Gallbladder (tissue), 1 donor: Measurements from ENCODE around the genes DHH and DNAJC22.

DNA sequence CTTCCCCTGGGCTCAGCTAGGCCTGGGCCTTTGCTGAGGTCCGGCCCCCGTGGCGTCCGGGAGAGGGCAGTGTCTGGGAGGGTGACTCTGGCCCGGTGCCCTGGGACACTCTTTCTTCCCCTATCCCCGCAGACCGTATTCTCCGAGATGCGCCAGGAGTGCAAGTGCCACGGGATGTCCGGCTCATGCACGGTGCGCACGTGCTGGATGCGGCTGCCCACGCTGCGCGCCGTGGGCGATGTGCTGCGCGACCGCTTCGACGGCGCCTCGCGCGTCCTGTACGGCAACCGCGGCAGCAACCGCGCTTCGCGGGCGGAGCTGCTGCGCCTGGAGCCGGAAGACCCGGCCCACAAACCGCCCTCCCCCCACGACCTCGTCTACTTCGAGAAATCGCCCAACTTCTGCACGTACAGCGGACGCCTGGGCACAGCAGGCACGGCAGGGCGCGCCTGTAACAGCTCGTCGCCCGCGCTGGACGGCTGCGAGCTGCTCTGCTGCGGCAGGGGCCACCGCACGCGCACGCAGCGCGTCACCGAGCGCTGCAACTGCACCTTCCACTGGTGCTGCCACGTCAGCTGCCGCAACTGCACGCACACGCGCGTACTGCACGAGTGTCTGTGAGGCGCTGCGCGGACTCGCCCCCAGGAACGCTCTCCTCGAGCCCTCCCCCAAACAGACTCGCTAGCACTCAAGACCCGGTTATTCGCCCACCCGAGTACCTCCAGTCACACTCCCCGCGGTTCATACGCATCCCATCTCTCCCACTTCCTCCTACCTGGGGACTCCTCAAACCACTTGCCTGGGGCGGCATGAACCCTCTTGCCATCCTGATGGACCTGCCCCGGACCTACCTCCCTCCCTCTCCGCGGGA, 3.1 kb downstream of the WNT1 start:
- PRO-cap: no peak

- PRO-cap: no peak
These were observed 521 bp upstream of the PRKAG1 start for GRCh38 chr12:49019099-49019494.

- PRO-cap: no peak
These were observed 14.4 kb downstream of the KMT2D start for GRCh38 chr12:49045977-49046732.

DNA sequence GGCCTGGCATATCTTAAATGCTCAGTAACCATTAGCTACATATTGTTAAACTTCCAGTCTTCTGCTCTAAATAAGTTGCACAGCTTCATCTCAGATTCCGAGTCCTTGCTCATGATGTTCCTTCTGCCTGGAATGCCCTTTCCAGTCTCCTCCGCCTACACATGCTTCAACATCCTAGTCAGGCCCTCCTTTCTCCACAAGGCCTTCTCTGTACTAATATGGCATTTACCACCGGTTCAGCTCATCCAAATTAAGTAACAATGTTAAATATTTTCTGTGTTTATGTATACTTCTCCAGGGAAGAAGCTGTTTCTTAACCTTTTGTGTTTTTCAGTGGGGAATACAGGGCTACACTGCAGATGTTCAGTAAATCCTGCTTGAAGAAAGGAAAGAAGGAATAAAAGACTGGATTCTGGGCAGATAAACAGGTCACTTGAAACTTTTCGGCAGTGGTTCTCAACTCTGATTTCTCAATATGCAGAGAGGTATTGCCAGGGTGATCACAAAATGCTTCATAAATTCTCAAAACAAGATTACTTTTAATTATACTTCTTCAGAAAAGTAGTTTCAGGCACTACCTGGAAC, 8.4 kb downstream of the DHH start:
- PRO-cap: no peak

DNA sequence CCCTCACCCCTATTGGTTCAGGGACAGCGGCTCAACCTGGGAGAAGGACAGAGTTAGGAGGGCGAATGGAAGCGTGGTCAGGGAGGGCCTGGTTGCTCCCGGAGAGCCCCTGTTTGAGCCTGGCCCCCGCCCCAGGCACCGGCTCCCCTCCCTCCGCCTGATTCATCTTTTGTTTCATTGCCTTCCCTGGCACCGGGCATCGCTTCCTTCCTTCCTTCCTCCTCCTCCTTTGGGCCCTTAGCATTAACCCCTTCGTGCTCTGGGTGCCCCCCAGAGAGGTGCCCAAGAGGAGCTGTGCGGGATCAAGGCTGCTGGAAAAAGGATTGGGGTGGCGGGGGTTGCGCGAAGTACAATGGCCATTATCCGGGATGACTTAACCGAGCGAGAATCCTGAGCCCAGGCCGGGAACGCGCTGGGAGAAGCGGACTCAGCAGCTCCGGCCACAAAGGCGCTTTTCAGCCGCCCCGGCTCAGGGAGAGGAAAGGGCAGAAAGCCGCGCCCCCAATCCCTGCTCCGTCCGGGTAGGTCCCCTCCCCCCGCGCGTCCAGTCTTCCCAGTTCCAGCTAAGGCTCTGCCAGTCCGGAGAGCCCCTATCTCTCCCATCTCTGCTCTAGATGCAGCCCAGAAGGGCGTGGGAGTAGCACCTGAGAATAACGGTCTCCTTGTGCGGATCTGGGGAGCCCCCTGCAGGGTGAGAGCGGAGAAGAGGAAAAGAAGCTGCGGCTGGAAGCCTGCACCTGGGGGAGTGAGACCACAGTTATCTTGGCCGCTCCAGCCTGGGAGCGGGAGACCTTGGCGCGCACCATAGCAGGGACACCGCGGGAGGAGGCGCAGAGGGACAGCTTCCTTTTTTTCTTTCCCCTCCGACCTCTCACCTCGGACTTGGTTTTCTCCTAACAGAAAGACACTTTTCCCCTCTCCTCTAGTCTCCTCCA, 2.7 kb downstream of the DHH start:
- PRO-cap: unidirectional peak, minus-strand start at position 325 of the sequence

- PRO-cap: no peak
These were observed 918 bp downstream of the DHH start for GRCh38 chr12:49093677-49094088.

DNA sequence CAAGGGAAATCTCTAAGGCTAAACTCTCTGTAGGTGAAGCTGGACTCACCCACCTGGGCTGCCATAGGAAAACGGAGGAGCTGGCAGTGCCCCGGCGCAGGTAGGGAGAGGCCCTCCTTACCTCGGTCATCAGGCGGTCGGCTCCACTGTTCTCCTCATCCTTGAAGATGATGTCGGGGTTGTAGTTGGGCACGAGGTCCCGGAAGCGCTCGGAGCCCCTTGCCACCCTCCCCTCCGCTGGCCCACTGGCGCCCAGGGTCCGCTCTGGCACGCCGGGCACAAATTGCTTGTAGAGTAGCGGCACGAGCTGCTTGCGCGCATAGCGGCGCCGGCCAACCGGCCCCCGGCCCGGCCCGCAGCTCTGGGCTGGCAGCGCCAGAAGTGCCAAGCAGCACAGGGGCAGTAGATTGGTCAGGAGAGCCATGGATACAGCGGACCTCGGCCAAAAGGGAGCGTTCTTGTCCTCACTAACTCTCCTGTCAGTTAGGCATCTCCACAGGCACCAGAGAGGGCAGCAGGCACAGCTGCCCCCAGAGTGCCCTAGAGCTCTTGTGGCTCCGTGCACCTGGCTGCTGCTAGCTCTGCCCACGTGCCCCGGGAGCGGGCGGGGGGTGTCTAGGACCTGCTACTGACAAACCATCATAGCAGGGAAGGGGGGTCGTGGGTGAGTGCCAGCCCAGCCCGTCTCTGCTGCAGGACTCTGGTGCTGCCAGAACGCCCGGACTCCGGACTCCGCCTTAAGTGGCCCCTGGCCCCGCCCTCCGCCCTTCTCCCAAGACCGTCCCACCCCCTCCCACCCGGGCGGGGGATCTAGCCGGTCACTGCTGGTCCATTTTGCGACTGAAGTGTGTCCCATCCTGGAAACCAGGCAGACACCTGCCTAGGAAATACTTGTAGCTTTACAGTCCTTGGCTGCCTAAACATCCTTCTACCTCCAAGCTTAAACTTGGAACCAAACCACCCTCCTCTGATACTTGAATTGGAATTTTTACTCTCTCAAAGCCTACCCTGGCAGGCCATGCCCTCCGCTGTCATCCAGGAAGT, at the start of gene DHH:
TSS of gene DHH (minus strand) at position 713 of the 1,044 bp plus-strand sequence.
- PRO-cap: no peak

GRCh38 chr12:49095416-49096333, 1.1 kb upstream of the DHH start:
- PRO-cap: no peak

GRCh38 chr12:49105434-49105940, 5.2 kb downstream of the LMBR1L start:
- PRO-cap: no peak

DNA sequence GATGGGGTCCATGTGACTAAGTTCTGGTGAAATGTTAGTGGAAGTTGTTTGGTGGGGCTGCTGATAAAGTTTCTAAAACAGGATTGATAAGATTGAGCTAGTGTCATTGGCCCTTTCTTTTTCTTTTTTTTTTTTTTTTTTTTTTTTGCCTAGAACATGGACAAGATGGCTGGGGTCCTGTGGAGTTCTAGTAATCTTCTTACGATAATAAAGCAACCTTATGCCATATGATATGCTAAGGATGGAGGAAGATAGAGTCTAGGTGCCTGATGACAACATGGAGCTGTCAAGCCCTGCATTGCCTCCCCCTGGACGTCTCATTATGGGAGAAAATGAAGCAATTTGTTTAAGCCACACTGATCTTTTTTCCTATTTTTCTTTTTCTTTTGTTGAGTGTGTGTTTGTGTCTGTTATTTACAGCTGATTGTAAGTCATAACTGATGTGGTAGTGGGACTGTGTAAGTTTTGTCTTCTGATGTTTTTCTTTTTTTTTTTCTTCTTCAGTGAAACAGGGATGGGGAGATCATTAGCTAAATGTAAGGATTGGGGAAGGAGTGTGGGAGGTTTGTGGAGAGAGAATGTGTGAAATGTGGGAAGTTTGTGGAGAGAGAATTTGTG, 16.4 kb upstream of the TUBA1B start:
- PRO-cap: no peak

DNA sequence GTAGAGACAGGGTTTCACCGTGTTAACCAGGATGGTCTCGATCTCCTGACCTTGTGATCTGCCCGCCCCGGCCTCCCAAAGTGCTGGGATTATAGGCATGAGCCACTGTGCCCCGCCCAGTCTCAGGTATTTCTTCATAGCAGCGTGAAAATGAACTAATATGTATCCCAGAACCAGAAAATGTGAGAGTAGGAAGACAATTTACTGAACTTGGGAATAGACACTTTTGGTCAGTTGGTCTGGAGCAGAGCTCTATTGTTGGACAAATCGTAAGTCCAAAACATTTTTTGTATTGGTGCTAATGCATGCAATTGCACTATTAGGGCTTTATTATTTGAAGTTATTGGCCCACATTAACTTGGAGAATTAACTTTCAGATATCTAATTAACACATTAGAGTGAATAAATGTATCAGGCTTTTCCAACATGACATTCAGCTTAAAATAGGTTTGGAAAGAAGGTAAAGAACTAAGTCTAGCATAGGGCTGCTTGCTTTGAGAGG, 5.3 kb downstream of the TUBA1A start:
- PRO-cap: no peak

DNA sequence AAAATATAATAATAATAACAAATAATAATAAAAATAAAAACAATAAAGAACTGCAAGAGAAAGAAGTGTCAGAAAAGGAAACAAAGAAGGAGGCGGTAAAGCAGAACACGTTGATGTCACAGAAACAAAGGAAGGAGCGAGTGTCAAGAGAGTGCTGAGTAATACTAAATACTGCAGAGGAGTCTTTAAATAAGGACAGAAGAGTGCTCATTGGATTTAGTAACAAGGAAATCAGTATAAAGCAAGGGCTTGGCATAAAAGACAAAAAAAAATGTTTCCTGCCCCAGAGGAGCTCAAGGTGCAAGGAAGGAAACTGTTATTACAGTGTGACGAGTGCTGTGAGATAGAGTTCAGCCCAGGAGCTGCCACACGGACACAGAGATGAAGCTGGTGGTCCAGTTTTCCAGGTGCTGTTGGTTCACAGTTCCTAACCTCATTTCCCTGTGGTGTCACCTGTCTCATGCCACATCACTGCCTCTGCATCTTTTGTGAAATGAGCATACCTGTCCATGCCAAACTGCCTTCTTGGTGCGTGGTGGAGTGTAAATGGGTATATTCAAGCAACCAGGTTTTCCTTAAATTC, 8.4 kb upstream of the TUBA1A start:
- PRO-cap: no peak

- PRO-cap: no peak
These were observed at the start of gene DNAJC22 for GRCh38 chr12:49346552-49347092. Gene DNAJC22 (plus strand): TSS chr12:49346888.

DNA sequence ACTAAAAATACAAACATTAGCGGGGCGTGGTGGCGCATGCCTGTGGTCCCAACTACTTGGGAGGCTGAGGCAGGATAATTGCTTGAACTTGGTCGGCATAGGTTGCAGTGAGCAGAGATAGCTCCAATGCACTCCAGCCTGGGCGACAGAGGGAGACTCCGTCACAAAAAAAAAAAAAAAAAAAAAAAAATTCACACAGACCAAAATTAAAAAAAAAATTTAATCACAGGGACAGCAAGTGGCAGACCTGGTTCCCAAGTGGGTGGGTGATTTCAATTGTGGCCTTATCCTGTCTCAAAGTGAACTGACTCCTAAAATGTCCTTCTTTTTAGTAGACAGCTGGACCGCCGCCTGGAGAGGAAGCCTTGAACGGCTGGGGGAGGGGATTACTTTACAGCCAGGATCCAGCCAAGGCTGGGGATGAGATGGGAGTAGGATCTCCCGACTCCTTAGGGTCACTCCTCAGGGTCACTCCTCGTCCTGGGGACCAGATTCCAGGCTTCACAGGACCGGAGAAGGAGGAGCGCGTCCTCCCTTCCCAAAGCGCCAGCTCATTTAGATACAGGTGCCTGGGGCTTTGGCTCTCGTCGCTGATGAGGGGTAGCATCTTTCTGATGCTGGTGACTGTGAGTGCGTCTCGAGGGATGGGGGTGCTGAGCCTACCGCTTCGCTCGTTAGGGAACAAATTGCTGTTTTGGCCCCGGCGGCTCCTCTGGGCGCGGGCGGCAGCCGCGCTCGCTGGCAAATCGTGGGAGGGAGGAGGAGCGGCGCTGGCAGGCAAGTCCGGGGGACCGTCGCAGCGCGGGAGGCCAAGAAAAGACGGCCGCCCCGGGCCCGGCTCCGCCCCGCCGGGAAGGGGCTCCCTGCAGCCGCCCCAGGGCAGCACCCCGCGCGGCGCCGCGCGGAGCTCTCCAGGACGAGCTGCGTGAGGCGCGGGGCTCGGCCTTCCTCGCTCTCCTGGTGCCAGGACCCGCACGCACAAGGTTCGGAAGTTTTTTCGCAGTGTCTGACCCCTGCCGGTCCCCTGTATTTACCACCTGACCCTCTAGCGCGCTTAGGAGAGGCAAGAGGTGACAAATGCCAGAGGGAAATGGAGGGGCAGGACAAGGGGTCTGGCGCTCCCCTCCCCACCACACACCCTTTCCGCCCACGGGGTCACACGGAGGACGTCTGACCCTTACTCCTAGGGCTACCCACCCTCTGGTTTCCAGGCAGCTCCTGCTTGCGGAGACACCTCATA, 1.2 kb upstream of the KCNH3 start:
- PRO-cap: no peak

DNA sequence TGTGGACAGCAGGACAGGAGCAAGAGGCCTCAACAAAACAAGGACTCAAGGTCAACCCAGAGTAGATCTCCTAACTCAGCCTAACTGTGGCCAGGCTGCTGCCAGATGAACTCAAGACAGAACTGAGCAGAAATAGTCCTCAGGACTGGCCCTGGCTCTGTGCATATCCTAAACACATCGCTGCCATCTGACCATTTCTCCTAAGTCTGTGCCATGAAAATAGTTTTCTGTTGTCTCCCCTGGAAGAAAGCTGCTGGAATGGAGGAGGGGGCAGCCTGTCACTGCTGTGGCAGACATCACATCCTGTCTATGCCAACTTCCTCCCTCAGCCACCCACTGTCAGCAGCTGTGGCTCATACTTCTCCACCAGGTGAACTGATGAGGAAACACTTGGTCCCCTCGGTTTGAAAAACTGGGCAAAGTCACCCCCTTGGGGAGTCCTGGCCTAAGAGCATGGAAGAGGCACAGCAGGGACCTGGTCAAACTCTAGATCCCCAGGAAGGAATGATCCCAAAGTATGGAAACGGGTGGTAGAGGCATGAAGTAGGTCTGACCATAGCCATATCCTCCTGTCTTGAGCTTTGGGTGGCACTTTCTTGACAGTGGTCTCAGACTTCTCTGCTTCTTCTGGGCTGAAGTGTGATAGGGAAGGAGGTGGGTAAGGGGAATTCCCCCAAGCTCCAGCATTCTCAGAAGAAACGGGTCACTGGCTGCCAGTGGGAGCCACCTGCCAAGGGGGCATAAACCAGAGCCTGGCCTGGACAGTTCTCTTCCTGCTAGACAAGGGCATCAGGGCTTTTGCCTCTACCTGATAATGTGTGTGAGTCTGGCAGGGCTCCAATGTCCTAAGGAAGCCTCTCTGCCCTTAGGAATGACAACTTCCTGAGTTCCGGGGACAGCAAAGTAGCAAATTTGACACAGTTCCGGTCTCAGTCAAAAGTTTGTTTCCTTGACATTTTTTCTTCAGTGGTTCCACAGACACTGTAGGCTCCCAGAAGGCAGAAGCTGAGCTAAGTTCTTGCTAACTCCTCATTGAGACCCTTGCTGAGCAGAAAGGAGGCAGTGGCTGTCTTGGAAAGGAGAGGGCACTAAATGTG, 36.1 kb downstream of the FMNL3 start:
- PRO-cap: no peak

DNA sequence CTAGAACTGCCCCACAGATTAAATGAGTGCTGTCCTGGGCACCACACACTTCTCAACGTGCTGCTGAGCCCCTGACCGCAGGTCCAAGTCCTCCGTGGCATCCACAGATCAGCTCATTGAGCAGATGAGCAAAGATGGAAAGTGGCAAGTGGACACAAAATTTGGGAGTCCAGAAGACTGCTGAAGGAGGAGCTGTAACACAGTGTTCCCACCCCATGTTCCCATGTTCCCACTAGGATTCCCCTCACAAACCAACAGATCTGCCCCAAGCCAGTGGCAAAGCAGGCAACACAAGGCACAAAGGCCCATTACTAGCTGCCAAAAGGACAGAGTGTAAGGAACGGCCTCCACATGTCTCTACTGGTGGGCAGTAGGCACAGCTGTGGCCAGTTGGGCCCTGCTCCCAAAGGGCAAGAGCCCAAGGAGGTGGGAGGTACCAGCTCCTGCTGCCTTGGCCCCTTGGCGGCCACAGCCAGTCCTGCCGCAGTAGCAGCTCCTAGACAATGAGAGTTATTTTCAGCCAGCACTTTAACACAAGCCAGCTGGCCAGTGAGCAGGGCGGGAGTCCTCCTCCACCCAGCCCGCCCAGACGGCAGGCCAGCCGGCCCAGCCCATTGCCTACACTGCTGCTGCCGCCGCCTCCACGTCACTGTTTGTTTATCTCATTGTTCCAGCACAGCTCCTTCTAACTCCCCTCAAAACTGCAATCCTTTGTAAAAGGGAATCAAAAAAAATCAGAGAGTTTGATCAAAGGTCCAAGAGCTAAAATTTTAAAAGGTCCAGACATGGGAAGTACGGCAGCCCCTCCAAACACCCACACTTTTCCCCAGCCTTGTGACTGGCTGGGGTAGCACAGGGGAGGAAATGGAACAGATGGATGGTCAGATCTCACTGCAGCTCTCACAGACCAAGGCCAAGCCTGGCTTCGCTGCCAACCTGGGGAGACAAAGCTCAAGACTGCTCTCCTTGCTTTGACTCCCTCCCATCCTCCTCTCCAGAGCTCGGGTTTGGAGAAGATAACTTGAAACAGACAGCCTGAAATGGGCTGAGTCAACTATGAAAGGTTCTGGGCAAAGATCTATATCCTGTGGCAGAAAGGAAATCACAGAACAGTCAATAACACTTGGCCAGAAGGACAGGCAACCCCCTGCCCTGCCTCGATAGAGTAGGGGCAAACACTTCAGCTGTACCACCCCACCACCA, 33.6 kb downstream of the FMNL3 start:
- PRO-cap: bidirectional peak, plus-strand start at position 737 of the sequence, minus-strand start at position 505 of the sequence

DNA sequence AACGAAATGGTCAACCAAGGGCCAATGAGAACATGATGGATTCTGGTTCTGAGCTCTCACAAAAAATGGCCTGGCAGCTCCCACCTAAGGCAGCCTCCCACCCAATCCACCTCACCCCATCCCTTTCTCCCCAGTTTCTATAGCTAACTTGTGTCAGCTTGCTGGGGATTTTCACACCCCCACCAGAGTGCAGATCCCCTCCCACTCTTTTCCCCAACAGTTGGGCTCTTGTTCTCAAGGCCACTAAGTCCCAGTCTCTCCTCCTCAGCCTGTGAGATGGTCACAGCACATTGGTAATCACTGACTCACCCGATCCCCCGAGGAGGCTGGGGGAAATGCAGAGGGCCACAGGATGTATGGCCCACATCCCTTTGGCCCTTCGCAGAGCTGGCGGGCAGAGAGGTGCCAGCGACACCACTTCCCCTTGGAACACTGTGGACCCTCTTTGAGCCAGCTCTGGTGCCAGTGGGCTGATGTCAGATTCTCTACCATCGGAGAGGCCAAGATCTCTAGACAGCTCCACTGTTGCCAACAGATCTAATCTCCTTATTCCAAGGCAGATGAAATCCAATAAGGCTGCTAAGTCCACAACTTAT, 1.7 kb downstream of the FMNL3 start:
- PRO-cap: unidirectional peak, plus-strand start at position 382 of the sequence

DNA sequence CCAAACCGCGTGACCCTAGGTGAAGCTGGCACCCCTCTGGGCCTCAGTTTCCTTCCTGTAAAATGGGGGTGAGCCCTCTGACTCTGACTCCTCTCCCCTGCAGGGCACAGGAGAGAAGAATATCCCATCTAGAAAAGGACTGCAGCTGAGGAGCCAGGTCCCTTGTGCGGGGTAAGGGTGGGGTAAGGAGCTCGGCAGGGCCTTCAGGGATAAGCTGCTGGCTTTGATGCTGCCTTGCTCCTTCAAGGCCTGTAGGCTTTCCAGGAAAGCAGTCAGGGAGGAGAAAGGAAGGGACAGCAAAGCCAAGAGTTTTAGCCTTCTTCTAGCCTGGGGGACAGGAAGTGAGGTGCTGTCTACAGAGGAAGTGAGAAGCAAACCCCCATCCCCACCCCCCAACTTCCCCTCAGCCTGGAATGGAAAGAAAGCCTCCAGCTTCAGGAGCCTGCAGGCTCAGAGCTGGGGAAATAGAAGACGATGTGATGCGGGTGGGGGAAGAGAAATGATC, 7.3 kb downstream of the NCKAP5L start:
- PRO-cap: no peak

DNA sequence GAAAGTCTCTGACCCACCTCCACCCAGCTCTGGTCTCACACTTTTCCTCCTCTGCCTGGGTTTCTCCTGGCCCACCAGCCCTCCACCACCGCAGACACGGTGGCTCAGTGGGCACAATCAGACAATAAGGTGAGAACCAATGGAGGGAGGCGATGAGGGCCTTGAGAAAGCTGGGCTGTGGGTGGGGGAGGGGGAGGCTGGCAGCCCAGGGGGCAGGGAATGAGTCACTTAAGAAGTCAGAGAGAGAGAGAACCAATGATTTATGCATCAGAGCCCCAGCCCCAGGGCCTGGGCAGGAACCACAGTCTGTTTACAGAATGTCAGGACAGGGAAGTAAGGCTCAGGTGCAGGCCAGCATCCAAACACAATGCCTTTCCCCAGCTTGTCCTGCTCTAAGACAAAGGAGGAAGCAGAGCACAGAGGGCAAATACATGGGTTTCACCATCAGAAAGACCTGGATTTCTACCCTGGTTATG, 9.4 kb downstream of the FAIM2 start:
- PRO-cap: no peak

- PRO-cap: no peak
These were observed 6.2 kb upstream of the FAIM2 start for GRCh38 chr12:49909869-49910300.